Left colon (tissue), 1 donor: ENCODE results near the genes PRR20G and RUVBL1.

GRCh38 chr3:127027666-127028676 lies 45.1 kb downstream of the PLXNA1 start:
- PRO-cap, result unidirectional peak, plus-strand start at chr3:127028435

DNA sequence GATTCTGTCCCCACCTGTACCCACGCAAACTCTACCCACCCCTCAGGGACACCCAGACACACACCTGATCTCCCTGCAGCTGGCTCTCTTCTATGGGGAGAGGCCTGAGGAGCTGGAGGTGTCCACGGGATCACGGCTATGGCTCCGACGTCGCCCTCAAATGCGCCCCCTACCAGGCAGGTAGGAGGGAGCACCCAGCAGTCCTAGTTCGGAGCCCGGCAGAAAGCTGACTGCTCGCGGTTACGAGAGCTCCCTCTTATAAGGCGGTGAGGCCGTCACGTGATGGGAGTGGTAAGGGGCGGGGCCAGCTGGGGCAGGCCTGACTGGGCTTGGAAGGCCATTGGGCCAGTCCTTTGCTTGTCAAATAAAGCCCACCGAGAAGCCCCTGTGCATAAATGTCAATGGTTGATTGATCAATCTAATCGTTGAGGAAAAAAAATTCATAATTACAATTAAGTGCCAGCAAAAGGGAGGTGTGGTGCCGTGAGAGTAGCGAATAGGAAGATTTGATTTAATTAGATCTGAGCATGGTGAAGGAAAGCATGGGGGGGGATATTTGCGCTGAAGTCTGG lies at the start of gene PRR20G:
TSS of gene PRR20G (minus strand) at position 232 of the 572 bp plus-strand sequence.
- PRO-cap, result no peak

GRCh38 chr3:127588825-127589583 lies 1.5 kb downstream of the TPRA1 start:
- PRO-cap, result no peak

GRCh38 chr3:127685929-127686946 lies 13.5 kb downstream of the ABTB1 start:
- PRO-cap, result no peak

DNA sequence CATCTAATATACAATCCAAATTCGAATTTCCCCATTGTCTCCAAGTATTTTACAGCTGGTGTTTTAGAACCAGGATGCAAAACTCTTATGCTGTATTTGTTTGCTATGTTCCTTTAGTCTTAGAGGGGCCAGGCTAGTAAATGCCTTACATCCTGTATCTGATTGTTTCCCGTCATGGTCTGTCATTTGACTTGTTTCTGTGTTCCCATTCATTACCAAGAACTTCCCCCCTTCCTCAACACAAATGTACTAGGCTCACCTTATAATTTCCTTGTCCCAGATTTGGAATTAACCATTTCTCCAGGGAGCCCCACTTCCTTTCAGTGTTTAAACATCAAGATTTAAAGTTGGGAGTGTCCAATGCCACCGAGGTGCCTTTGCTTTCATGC lies 54.2 kb downstream of the ABTB1 start:
- PRO-cap, result no peak

DNA sequence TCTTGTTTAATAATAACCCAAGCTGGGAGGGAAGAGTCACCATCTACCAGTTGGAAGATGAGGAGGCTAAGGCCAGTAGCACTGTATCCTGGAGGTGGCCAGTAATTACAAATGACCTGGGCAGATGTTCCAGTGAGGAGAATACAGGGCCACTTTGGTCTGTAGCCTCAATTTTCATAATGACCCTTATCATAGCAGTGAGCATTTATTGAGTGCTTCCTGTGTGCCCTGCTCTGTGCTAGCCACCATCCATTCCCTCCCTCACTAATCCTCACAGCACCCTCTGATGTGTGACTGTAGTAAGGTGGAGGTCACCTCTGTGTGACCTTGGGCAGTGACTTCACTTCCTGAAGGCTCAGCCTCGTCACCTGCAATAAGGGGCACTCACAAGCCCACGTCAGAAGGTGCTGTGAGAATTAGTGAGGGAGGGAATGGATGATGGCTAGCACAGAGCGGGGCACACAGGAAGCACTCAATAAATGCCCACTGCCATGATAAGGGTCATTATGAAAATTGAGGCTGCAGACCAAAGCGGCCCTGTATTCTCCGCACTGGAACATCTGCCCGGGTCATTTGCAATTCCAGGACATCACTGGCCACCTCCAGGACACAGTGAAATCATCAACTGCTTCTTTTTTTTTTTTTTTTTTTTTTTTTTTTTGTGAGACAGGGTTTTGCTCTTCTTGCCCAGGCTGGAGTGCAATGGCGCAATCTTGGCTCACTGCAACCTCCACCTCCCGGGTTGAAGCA lies 64.4 kb downstream of the ABTB1 start:
- PRO-cap, result no peak

- PRO-cap, result unidirectional peak, plus-strand start at chr3:127738444
Observed at GRCh38 chr3:127738160-127738694, 65.5 kb downstream of the ABTB1 start.

- PRO-cap, result no peak
Observed at GRCh38 chr3:127750118-127751129, 71.9 kb downstream of the MGLL start.

GRCh38 chr3:127753922-127754694 lies 68.2 kb downstream of the MGLL start:
- PRO-cap, result no peak

- PRO-cap, result bidirectional peak, plus-strand start at chr3:127755307, minus-strand start at chr3:127755123
Observed at GRCh38 chr3:127754695-127755494, 67.4 kb downstream of the MGLL start.

GRCh38 chr3:127775425-127776540 lies 46.5 kb downstream of the MGLL start:
- PRO-cap, result no peak

GRCh38 chr3:127847983-127848539 lies 25.7 kb upstream of the MGLL start:
- PRO-cap, result no peak

GRCh38 chr3:128054385-128054916 lies 2.2 kb downstream of the SEC61A1 start:
- PRO-cap, result no peak

DNA sequence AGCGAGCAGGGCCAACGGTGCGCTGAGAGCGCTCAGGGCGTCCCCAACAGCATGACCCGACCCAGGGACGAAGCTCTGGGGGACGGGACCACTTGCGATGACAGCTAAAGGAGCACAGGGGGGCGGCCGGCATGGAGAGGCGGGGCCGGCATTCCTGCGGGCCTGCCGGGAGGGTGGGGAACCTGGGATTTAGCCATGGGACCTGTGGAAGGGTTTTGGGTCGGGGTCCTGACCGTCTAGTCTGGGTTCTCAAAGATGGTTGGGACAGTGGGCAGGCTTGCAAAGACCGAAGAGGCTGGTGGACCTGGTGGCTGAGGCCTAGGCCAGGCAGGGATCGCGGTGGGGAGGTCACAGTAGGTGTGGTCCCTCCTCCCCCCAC lies 24.0 kb downstream of the SEC61A1 start:
- PRO-cap, result no peak

- PRO-cap, result no peak
Observed at GRCh38 chr3:128084100-128084896, 32.1 kb downstream of the SEC61A1 start.

- PRO-cap, result bidirectional peak, plus-strand start at chr3:128123984, minus-strand start at chr3:128123800
Observed at GRCh38 chr3:128123464-128124361, at the start of gene RUVBL1. RUVBL1 (minus strand) TSS chr3:128123812.

DNA sequence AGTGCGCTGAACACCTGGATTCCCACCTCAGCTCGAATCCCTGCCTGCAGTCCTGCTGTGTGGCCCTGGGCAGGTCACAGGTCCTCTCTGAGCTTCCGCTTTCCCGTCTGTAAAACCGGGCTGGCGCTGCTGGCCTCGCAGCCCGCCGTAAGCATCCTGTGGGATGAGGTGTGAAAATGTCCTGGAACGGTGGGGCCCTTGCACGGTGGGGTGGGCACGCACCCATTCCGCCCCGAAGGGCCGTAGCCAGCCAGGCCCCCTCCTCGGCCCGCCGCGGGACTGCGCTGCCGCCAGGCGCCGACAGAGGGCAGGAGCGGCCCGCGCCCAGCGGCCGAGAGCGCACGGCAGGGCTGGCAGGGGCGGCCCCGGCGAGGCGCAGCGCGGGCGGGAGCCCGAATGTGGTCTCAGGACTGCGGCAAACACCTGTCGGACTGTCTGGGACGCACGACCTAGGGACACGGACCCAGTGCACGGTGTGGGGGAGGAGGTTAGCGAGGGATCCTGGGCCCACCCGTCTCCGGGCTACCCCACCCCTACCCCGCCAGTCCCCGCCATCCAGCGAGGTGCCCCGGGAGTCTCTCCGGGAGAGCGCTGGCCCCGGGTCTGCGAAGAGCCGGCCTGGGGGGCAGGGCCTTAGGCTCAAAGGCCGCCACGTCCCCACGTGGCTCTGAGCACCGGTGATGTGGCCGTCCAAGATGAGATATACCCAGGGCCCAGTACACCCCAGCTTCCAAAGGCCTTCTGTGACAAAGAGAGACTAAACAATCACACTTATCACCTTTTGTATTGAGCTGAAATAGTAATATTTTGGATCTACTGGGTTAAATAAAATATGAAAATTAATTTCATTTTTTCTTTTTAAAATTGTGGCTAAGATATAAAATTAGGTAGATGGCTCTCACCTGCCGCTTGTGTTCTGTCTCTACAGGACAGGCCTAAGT lies 40.2 kb downstream of the DNAJB8 start:
- PRO-cap, result no peak

- PRO-cap, result no peak
Observed at GRCh38 chr3:128449970-128450326, 16.7 kb downstream of the DNAJB8 start.

GRCh38 chr3:128478106-128478972 lies 11.6 kb upstream of the DNAJB8 start:
- PRO-cap, result no peak

- PRO-cap, result unidirectional peak, plus-strand start at chr3:128484057
Observed at GRCh38 chr3:128483640-128484775, 9.0 kb downstream of the GATA2 start.